ENCODE measurements around a stretch of chr11.

- PRO-cap, result no peak
These were observed 8.6 kb downstream of the USP2 start for GRCh38 chr11:119372812-119373343.

- PRO-cap, result no peak
These were observed 113.4 kb downstream of the NECTIN1 start for GRCh38 chr11:119615448-119616197.

GRCh38 chr11:119617916-119618984 lies 110.8 kb downstream of the NECTIN1 start:
- PRO-cap, result no peak

DNA sequence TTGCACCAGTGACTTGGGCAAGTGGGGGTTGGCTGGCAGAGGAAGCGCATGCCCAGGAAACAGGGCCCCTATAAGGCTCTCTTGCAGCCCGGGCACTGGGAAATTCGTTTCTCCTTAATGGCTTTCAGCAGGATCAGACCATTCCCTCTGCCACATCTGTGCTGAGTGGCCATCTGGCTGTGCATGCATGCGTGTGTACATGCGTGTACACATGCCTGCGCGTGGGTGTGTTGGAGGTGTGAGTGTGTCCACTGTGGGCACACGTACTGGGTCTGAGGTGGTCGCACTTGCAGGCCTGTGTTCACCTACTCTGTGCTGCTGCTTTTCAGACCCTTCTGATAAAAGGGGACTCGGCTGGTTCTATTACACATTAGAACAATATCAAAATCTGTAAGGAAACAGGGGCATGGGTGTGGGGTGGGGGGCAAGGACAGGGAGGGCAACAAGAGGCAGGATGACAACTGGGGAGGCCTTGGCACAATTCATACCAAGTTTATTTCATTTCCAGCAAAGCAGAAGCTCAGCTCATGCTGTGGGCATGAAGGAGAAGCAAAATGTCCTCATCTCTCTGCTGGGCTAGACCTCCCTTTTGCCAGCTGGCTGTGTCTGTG lies 67.2 kb downstream of the NECTIN1 start:
- PRO-cap, result no peak

GRCh38 chr11:119673712-119674376 lies 55.2 kb downstream of the NECTIN1 start:
- PRO-cap, result no peak

DNA sequence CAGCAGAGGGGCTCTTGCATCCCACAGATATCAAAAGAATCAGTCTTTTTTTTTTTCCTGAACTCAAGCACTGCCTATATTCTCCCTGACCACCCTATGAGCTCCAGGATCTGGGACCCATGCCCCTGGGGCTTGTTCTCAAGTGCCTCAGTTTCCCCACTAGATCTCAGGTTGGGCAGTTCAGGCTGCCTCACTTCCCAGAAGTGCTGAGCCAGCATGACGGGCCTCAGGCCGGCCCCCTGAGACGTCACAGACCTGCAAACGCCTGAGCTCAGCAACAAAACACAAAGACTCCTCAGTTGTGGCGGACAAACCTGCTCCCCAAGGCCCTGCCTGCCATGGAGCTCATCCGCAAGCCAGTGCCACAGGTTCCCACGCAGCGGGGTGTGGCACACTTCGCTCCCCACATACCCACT lies 45.3 kb downstream of the NECTIN1 start:
- PRO-cap, result unidirectional peak, plus-strand start at position 285 of the sequence

GRCh38 chr11:119699001-119699843 lies 29.8 kb downstream of the NECTIN1 start:
- PRO-cap, result no peak

- PRO-cap, result no peak
These were observed 15.8 kb downstream of the NECTIN1 start for GRCh38 chr11:119713089-119713774.

GRCh38 chr11:119722016-119722455 lies 7.0 kb downstream of the NECTIN1 start:
- PRO-cap, result no peak

DNA sequence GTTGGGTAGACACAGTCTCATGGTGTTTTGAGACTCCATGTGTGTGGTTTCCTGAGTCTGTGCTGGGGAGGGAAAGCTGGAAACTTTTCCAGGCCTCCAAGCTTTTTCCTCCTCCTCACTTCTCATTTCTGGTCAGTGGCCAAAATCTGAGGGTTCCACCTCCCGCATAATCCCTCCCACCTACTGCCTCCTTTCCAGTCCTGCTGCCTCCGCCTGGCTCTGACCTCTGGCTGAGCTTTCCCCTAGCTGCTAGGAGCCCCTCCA lies 51.2 kb upstream of the NECTIN1 start:
- PRO-cap, result no peak

- PRO-cap, result no peak
These were observed 103.6 kb upstream of the NECTIN1 start for GRCh38 chr11:119832589-119832955.

DNA sequence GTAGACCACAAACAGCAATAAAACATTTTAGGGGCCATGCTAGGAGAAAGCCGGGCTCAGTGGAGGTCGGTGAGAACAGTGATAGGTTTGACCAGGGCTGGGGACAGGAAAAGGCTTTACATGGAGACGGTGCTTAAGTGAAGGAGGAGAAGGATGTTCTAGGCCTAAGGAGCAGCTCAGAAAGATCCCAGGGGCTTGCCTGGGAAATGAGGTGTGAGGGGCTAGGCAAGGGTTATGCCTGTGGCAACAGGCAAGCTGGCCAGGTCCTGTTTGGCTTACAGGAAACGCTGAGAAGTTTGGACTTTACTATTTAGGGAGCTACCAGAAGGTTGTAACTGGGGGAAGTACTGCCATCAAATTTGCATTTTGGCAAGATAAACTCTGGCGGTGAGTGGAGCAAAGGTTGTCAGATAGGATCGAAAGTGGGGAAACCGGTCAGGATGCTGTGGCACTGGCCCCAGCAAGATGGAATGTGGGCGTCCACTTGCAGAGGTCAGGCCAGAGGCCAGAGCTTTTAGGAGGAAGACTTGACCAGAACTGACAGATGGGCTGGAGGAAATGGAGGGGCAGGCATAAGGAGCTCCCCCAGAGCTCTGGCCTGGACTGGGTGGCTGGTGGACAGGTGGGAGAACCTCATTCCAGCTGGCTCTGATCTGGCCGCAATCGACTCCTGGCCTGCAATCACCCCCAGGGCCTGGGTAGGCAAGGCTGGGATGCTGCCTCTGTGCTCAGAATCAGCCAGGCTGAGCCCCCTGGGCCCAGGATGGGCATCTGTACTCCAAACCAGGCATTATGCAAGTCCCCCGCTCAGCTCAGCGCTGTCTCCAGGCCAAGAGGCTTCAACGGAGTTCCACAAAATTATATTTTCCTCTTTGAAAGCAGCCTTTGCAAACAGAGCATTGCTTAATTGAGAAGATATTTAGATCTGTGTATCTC lies 178.2 kb upstream of the NECTIN1 start:
- PRO-cap, result no peak

GRCh38 chr11:120111717-120112161 lies 26.2 kb downstream of the TRIM29 start:
- PRO-cap, result no peak

DNA sequence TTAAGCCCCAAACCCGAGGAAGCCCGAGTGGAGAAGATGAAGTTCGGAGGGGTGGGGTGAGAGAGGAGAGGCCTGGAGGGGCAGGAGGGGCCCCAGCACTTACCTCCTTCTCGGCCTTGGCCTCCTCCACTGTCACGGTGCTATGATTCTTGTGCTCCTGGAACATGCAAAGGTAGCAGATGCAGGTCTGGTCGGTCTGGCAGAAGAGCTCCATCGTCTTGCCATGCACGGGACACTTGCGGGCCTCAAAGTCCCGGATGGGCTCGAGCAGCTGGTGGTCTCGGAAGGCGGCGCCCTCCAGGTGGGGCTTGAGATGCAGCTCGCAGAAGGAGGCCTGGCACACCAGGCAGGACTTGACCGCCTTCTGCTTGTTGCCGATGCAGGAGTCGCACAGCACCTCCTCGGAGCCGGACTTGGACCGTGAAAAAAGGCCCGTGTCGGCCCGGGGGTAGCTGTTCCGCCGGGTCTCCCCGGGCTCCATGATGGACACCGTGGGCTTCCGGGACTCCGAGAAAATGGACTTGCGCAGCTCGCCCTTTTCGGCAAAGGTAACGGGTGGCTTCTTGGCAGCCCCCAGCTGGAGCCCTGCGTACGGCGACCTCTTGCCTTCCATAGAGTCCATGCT lies 676 bp downstream of the TRIM29 start:
- PRO-cap, result no peak

GRCh38 chr11:120169489-120169867 lies 31.6 kb upstream of the TRIM29 start:
- PRO-cap, result no peak

DNA sequence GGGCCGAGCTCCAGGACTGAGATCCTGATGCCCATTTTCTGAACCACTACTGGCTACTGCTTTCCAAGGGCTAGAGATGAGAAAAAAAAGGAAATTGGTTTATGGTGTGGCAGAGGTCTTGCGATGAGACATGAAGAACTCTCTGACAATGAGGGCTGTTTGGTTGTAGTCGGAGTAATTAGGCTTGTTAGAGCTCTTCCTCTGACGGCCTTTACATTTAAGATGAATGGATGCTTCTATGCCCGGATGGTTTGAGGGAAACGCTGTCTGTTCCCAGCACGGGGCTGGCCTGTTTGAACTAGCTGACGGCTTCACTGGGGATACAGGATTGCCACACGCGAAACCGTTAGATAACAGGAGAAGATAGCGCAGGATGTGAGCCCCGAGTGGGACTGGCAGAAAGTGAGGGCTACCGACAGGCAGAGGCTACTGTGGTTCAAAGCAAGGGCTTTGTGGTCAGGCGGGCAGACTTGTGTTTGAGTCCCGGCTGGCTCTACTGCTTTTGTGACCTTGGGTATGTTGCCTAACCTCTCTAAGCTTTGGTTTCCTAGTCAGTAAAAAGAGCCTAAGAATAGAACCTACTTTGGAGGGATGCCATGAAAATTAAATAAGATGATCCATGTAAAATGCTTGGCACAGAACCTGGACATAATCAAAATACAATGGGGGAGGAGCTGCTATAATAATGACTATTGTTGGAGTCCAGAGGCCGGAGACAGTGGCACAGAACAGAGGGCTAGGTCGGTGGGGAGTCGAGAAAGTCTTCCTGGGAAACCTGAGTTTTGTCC lies 2.8 kb upstream of the OAF start:
- PRO-cap, result no peak

- PRO-cap, result no peak
These were observed 5.0 kb downstream of the OAF start for GRCh38 chr11:120215521-120216534.

DNA sequence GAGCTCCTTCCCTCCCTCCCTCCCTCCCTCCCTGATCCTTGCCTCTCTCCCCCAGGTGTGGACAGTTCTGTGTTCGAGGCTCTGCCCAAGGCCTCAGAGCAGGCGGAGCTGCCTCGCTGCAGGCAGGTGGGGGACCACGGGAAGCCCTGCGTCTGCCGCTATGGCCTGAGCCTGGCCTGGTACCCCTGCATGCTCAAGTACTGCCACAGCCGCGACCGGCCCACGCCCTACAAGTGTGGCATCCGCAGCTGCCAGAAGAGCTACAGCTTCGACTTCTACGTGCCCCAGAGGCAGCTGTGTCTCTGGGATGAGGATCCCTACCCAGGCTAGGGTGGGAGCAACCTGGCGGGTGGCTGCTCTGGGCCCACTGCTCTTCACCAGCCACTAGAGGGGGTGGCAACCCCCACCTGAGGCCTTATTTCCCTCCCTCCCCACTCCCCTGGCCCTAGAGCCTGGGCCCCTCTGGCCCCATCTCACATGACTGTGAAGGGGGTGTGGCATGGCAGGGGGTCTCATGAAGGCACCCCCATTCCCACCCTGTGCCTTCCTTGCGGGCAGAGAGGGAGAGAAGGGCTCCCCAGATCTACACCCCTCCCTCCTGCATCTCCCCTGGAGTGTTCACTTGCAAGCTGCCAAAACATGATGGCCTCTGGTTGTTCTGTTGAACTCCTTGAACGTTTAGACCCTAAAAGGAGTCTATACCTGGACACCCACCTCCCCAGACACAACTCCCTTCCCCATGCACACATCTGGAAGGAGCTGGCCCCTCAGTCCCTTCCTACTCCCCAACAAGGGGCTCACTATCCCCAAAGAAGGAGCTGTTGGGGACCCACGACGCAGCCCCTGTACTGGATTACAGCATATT lies 10.9 kb upstream of the POU2F3 start:
- PRO-cap, result no peak

DNA sequence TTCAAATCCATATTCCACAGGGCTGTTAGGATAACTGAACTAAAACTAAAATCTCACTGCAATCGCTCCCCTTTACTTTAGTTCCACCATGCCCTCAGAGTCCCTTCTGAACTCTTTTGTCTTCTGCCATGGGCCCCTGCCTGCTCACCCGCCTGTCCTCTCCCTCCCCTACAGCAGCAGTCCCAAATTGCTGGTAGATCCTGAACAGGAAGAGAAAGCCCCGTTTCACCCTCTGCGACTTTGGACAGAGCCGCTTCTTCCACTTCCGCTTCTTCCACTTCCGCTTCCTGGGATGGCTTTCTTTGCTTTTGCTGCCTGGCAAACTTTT lies 35.7 kb upstream of the TLCD5 start:
- PRO-cap, result no peak

DNA sequence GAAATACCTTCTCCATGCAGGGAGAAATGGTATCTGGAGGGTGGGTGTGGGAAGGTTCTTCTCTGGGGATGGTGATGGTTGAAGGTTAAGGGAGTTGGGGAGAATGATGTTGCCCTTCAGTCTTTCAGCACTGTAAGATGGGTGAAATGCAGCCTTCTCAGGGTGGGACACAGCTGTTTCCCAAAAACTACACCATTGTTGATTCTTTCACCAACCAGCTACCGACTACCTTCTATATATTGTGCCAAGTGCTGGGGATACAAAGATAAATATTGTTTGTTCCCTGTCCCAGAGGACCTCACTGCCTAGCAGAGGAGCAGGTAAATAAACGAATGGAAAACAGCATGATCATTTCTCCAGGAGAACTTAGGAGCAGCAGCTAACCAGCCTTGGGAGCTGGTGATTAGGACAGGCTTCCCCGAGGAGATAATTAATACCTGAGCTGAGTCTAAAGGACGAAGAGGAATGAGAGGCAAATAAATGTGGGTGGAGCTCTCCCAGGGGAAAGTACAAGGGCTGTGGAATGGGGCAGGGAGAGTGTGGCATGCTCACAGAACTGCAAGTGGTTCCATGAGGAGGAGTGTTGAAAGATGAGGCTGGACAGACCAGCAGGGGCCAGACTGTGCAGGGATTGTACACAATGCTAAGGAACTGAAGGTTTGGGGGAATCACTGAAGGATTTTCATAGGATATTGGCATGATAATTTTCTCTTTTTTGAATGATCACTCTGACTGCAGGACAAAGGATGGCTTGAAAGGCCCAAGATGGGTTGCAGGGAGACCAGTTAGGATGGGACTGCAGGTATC lies 14.3 kb upstream of the TLCD5 start:
- PRO-cap, result no peak

Data from endodermal cell (in vitro differentiated cells).